ENCODE results near the genes FBXO11, STON1 and PSME4.

- RRBS = no CpG with 5 or more reads among the region's 15 CpGs
Observed at GRCh38 chr2:47054239-47055188, 100.6 kb downstream of the STPG4 start.

DNA sequence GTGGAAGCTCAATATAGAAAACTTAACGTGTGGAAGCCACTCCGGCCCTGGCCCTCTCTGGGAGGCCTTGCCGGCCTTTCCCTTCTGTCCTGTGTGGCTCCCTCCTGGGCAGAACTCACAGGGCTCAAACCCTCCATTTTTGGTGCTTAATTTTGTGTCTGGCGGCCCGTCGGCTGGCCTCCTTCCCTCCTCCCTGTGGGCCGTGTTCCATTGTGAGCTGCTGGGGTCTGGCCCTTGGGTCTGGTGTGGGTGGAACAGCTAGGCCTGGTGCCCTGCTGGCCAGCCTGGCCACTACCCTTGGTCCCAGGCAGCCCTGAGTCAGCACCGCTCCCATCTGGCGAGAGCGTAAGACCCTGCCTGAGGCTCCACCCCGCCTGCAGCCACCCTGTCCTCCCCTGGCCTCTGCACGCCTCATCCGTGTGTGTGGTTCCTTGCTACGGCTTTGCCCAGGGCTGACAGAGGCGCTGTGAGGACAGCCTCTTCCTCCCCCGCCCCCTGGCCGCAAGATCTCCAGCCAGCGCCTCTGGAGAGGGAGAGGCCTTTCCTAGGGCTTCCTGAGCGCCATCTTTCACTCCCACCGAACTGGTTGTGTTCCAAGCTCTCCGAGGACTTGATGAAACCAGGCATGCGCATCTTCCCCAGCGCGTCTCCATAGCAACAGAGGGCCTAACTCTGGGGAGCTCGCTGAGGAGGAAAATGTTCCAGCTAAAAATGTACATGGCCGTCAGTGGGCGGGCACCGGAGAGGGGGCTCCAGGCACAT is 83.1 kb downstream of the STPG4 start:
- RRBS = no CpG with 5 or more reads among the region's 28 CpGs

GRCh38 chr2:47271541-47271960 is 95.2 kb upstream of the CALM2 start:
- RRBS = no CpG with 5 or more reads among the region's 6 CpGs

DNA sequence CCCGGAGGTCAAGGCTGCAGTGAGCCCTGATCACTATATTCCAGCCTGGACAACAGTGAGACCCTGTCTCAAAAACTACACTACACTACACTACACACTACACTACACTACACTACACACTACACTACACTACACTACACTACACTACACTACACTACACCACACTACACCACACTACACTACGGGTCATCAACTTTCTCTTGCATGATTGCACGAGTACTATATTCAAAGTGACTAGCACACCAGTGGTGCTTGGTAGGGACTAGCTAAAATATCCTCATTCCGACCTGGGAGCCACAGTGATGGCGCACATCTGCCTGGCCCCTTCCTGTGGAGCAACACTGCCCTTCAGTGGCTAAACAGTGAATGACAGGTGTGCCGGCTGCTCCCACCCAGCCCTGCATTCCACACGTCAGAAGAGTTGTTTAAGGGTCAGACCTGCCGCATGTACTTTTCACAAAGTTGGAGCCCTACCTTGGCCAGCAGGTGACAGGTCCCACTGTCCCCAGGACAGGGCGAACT is 46.1 kb upstream of the EPCAM start:
- RRBS = no CpG with 5 or more reads among the region's 9 CpGs

GRCh38 chr2:47799008-47800076 is 16.4 kb downstream of the MSH6 start:
- RRBS = no CpG with 5 or more reads among the region's 10 CpGs

DNA sequence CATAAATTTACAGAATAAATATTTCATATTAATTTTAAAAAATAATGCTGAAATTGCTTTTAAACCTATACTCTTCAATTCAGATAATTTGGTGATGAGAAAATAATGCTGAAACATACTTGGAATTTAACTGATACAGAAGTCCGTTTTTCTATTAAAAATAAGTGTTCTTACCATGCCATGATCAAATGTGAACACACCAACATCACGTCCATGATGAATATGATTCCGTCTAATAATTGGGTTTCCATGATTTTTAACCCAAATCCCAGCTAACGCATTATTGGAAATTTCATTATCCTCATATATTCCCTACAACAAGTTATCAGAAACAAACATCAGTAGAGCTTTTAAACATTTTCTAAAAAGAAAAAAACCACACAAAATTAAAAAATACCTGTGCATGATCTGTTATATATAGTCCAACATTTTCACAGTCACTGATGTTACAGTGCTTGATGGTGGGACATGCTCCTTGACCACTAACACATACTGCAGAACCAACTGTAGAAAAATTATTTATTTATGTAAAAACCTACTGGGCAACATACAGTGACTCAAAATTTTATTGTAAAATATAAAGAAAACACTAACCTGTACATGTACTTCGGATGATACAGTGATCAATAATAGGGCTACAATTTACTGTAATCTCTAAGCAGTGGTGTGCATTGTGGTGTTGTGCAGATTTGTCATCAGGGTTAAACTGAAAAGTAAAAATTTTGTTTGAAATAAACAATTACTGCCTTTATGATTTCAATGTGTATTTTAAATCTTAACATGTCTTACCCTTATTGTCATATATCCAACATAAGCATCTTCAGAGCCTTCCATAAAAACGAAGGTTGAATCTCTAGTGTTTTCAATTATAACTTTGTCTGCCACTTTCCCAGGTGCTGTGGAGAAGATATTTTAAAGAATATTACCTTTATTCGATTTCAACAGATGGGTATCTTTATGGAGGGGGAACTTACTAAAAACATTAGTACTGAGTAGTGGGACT is 49.5 kb downstream of the MSH6 start:
- RRBS = no CpG with 5 or more reads among the region's 7 CpGs

- RRBS = no CpG with 5 or more reads among the region's 2 CpGs
Observed at GRCh38 chr2:47894654-47895649, 11.3 kb downstream of the FBXO11 start.

- RRBS = no CpG with 5 or more reads among the region's 7 CpGs
Observed at GRCh38 chr2:47896016-47896649, 10.2 kb downstream of the FBXO11 start.

GRCh38 chr2:47905589-47906592 is at the start of gene FBXO11:
Gene FBXO11 (minus strand): TSS chr2:47906498.
- RRBS = 1% methylated on average over 29 of the region's 99 CpGs

- RRBS = no CpG with 5 or more reads among the region's 1 CpG
Observed at GRCh38 chr2:48248558-48248974, 65.9 kb upstream of the FOXN2 start.

- RRBS = no CpG with 5 or more reads among the region's 7 CpGs
Observed at GRCh38 chr2:48514704-48514991, 15.3 kb upstream of the STON1 start.

DNA sequence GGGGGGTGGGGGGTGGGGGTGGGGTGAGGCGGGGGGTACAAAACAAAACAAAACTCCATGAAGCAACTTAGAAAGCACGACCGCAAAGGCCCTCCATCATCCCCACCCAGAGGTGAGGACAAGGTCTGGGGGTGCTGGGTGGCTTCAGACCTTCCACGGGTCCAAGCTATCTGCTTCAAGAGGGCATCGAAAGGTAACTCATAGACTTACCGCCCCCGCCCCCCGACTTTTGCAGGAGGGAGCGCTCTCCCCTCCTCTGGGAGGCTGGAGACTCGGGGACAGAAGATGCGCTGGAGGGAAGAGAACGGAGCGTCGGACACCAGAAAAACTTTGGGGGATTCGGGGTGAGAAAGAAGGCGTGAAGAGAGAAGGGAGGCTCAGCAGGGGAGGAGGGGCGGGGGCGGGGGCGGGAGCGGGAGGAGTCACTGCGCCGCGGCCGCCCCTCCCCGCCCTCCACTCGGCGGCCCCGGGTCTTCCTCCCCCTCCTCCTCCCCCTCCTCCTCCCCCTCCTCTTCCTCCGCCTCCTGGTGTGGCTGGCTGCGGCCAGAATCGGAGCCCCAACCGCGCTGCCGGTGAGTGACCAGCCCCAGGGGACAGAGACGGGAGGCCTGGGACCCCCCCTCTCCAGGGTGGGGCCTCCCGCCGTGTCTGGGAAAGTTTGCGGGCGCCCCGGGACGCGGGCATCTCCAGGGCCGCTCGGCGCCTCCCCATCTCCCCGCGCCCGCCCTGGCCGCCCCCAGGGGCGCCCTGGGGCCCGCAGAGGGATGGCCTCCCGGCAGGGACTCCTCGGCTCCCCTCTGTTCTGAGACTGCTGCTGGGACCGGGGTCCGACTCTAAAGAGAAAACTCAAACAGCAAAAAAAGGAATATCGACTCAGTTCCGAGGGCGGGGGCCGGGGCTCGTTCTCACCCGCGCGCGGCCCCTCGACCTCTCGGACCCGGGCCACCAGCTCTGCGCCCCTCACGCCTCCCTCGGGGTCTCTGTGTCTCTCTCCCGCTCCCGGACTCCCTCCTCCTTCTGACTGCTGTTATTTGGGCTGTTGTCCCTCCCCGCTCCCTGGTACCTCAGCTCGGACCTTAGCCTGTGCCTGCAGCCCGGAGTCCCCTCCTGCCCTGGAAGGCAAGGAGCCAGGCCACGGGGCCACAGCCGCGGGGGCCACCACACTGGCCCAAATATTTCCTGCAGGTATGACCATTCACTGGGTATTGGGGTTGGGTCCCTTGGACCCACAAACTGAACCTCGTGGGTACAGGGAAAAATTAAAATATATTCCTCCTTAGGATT is at the start of gene STON1:
Gene STON1, plus strand, starts transcription at position 510 of the 1,284 bp plus-strand sequence.
- RRBS = 3% methylated on average over 41 of the region's 79 CpGs

DNA sequence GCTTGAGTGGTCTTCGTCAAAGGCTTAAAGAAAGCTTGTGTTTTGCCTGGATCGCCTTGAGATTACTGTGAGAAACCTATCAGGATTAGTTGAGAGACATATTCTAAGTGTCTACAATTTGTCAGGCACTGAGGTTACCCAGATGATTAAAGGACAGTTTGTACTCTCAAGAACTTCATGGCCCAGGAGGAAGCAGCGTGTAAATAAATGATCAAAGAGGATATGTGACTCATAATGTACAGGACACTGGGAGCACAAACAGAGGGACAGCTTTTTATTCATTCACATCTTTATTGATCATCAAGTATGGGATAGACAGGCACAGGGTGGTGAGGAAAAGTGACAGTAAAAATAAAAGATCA is 152.6 kb upstream of the FSHR start:
- RRBS = no CpG with 5 or more reads among the region's 3 CpGs

DNA sequence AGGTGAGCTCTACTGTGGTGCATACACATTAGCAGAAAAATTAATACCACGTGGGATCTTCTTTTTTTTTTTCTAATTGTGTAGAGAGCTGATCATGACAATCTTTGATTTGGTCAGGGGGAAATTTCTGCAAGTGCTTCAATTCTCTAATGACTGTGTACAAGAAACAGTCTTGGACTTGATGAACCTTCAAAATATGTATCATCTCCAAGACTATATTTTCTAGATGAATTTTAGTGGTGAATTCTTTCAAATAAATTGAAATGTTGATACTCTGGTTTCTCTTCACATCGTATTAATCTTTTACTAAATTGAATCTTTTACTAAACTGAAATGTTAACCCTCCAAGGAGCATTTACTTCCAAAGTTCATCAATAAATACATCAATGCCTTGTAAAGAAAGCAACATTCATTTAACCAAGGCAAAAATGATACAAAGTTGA is 910.1 kb upstream of the FSHR start:
- RRBS = no CpG with 5 or more reads among the region's 2 CpGs

GRCh38 chr2:50773375-50773946 is 258.5 kb downstream of the NRXN1 start:
- RRBS = no CpG with 5 or more reads among the region's 5 CpGs

GRCh38 chr2:51349895-51350593 is 318.1 kb upstream of the NRXN1 start:
- RRBS = no CpG with 5 or more reads among the region's 2 CpGs

DNA sequence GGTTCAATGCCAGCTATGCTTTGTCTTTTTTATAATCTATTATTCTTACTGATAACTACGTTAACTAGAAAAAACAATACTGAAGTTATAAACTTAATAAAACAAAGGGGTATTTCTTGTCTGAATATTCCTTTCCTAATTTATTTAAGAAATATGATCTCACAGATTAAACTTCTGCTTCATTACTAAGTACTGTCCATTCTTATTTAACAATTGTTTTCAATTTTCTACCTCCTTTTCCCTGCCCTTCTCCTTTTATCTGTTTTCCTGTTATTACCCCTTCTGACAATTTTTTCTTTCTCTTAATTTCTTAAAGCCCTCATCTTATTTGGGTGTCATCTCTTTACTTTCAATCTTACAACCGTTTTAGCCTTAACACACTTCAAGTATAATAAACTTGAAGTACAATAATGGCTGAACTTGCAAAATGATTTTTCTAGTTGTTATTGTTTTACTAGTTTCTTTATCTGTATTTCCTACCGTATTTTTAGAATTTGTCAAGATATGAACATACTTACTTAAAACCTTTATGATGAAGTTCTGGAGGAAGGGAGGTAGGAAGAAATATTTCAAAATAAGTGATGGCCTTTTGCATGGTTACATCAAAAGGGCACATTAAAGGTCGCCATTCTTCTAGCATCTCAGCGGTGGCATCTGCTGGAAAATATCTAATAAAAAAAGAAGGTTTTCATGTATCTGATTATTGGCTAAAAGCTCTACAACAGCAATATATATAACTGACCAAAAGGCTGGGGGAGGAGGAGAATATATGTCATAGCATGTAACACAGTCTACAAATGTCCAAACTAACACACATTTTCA is 33.7 kb downstream of the PSME4 start:
- RRBS = no CpG with 5 or more reads among the region's 5 CpGs

GRCh38 chr2:53970580-53971339 is at the start of gene PSME4:
Gene PSME4 (minus strand): TSS chr2:53970993.
- RRBS = 2% methylated on average over 50 of the region's 88 CpGs

- RRBS = no CpG with 5 or more reads among the region's 7 CpGs
Observed at GRCh38 chr2:54020865-54021366, 50.0 kb downstream of the ACYP2 start.

All from Ishikawa (cell line).